ENCODE measurements around a stretch of chr1.

GRCh38 chr1:192609130-192609585 is 26.8 kb upstream of the RGS13 start:
- PRO-cap, result bidirectional peak, plus-strand start at chr1:192609353, minus-strand start at chr1:192609306

DNA sequence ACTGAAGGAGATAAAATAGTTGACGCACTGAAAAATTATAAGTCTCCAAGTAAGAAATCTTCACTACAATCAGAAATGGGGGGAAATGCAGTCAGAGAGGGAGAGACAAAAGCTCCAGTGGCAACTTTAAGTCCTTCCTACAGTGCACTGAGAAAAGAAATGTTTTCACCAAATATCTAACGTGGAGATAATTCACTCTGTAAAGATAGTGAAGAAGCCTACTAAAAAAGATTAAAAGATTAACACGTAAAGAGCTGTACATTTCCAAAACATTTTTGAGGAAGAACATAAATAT is 7.1 kb upstream of the RGS2 start:
- PRO-cap, result no peak

DNA sequence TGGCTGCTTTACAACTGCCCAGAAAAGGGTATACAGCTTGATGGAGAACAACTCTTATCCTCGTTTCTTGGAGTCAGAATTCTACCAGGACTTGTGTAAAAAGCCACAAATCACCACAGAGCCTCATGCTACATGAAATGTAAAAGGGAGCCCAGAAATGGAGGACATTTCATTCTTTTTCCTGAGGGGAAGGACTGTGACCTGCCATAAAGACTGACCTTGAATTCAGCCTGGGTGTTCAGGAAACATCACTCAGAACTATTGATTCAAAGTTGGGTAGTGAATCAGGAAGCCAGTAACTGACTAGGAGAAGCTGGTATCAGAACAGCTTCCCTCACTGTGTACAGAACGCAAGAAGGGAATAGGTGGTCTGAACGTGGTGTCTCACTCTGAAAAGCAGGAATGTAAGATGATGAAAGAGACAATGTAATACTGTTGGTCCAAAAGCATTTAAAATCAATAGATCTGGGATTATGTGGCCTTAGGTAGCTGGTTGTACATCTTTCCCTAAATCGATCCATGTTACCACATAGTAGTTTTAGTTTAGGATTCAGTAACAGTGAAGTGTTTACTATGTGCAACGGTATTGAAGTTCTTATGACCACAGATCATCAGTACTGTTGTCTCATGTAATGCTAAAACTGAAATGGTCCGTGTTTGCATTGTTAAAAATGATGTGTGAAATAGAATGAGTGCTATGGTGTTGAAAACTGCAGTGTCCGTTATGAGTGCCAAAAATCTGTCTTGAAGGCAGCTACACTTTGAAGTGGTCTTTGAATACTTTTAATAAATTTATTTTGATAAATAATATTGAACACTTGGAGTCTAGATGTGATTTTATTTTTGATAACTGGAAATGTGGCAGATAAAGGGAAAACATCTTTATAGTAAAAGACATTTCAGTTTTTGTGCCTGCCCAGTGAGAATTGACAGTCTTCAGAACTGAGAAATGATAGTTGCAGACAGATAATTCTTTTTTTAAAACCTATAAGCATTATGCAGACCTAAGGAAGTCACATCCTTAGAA is 2.9 kb downstream of the RGS2 start:
- PRO-cap, result no peak

DNA sequence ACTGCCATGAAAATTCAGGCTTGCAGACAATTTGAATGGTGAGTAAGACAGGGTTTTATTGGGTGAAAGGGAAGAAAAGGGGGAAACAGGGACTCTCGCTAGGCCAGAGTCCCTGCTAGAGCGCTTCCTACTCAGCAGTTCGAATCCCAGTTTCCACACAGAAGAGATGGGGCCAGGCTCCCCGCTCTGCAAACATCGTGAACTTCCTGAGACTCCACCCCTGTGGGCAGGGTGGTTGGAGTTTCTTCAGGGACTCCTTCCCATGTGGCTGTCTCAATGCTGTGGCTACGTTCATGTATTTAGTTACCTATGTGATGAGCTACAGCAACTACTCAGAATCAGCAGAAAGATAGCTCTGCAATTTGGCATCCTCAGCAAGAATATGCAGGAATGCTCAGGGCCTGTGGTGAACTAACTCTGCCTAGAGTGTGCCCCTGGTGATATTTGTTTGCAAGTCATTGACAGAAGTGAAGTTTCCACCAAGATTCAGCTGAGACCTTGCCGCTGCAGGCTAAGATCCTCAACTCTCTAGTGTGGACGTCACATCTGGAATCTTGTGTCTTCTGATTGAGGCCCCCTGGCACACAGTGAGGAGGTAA is 8.0 kb upstream of the GLRX2 start:
- PRO-cap, result no peak

GRCh38 chr1:193216865-193217415 is 30.5 kb upstream of the B3GALT2 start:
- PRO-cap, result no peak

DNA sequence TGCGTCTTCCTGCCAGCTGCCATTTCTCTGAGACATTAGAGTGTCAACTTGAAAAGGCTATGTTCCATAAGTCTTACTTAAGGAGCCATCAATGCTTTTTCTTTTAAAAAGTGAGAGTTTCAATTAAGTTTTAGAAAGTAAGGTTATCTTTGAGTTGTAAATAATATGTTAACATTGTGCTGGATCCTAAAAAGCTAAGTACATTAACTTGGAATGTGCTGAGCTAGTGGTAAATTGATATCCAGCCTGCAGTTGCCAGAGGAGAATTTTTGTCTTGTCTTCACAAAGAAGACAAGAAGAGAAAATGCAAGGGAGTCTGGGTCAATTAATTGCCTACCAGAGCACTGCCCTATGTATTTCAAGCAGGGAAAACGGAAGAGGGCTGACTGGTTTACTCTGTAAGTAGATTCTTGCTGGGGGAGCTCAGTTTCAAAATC is 161.9 kb upstream of the B3GALT2 start:
- PRO-cap, result no peak

DNA sequence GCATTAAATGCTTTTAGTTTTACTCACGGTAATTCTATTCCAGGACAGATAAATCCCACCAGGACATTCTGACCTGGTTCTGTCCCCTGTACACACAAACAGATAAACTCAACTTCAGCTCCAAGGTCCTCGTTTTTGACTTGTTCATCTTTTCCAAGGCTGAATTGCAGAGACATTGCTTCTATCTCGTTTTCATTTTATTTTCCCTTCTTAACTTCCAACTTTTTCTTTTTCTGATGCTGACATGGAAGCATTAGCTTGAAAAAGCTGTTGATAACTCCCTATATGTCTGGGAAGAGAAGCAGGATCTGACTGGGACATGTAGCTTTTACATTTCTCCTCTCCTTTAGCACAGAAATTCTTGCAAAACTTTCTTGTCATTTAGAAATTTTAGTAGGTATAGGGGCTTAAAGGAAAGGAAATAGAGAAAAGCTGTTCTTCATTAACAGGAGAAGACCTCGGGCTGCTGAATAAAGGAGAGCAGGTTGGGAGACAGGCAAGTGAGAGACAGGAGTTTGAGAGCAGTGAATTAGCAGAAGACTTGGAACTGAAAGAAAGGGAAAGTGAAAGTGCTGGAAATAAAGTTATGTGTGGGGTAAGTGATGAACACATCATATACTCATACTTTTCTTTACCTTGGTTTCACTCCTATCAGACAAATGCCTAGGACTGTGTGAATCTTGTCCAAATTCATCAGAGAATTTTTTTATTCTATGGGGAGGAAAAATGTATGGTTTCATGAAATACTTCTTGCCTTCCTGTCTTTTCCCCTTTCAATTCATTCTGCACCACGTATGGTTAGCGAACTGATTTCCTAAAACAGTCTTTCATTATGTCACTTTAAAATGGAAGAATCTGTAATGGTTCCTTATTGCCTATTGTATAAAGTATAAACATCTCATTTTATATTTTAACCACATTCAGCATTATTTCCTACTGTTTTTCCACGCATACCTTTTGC is 231.9 kb upstream of the B3GALT2 start:
- PRO-cap, result bidirectional peak, plus-strand start at position 560 of the sequence, minus-strand start at position 509 of the sequence; bidirectional peak, plus-strand start at position 781 of the sequence, minus-strand start at position 800 of the sequence

DNA sequence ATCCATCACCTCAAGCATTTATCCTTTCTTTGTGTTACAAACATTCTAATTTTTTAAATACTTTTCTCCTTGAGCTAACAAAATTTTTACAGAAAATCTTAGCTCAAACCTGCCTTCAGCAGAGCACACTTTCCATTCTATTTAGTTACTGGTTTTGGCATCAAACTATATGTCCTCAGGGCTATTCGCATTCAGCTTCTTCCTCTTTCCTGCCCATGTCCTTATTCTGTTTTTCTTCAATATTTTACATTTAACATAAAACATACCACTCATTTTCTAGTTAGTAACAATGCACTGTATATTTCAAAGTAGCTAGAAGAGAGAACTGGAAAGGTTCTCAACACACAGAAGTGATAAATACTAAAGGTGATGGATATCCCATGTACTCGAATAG is 1636.6 kb upstream of the B3GALT2 start:
- PRO-cap, result unidirectional peak, minus-strand start at position 143 of the sequence

DNA sequence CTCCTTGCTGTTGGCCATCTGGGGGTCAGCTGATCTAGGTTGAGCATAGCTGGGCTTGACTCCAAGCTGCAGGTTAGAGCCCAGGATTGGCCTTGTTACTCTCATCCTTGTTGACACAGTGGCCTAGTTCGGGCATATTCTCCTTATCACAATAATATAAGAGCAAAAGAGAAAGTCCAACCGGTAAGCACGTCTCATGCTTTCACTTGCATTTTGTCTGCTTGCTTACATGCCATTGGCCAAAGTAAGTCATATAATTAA is 456.1 kb downstream of the KCNT2 start:
- PRO-cap, result no peak

GRCh38 chr1:196743265-196743786 is 31.3 kb upstream of the CFHR3 start:
- PRO-cap, result no peak

DNA sequence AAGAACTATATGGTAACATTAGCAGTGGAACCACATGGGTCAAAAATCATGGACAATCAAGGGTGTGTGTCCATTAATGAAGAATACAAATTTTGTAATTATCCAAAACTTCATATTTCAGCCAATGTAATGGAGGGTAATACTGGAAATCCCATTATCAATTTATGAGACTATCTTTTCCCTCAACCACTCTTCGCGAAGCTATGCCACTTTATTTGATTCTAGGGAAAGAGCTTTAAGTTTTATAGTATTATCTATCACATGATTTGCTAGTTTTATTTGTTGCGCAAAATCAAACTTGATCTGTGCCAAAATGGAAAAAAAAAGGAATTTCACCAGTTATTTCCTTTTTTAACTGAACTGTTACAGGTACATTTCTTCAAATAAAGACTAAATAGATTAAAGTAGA is 1.1 kb downstream of the CFHR3 start:
- PRO-cap, result no peak

DNA sequence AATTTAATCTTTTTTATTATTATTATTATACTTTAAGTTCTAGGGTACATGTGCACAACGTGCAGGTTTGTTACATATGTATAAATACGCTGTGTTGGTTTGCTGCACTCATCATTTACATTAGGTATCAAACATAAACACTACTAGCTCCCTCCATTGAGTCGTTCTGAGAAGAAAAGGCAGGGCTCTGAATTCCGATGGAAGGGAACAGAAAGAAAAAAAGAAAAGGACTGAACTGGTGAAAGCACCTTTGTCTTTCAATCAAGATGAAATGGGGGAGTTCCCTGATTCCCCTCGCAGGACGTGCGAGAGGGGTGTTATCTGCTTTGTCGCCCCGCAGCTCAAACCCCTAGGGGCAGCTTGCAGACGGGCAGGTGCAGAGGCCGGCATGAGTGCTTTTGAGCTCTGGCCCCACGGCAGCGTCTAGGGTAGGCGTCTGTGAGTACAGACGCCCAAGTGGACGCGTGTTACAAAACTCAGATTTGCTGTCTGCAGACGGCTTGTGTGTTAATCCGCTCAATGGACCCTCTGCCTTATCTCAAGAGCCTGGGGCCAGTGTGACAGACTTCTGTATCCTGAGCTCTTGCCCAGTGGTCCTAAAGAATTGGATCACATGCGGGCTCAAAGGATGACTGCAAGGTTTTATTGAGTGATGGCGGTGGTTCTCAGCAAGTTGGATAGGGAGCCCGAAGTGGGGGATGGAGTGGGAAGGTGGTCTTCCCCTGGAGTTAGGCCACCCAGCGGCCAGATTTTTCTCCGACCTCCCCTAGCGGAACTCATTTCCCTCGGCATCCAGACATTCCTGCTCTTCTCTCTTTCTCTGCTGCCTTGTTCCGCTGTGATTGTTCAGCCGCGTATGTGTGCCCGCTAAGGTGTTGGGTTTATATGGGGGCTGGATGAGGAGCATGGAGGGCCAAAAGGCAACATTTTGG is 9.3 kb downstream of the CFHR4 start:
- PRO-cap, result no peak

DNA sequence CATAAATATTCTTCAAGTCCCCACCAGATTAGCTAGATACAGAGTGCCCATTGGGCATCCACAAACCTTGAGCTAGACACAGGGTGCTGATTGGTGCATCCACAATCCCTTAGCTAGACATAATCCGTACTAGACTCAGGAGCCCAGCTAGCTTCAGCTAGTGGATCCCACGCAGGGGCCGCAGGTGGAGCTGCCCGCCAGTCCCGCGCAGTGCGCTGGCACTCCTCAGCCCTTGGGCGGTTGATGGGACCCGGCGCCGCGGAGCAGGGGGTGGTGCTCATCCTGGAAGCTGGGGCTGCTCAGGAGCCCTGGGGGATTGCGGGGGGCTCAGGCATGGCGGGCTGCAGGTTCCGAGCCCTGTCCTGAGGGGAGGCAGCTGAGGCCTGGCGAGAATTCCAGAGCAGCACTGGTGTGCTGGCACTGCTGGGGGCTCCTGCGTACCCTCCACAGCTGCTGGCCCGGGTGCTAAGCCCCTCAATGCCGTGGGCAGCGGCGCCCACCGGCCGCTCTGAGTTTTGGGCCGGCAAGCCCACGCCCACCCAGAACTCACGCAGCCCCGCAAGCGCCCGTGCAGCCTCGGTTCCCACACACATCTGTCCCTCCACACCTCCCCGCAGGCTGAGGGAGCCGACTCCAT is 87.2 kb downstream of the CRB1 start:
- PRO-cap, result no peak

DNA sequence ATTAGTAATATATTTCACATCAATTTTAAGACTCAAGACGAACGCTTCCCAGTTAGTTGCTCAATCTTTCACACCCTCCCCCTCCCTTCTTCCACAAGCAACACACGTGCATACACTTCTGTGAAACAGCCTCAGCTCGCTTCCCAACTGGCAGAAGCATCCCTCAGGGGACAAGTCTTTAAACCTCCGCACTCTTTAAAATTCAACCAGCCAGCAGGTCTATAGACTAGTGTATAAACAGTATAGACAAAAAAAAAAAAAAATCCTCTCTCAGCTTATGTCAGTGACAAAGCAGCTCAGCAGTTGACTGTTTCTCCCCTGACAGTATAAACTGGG is 99.5 kb downstream of the DENND1B start:
- PRO-cap, result no peak

GRCh38 chr1:197737032-197737644 is 38.1 kb downstream of the DENND1B start:
- PRO-cap, result no peak

DNA sequence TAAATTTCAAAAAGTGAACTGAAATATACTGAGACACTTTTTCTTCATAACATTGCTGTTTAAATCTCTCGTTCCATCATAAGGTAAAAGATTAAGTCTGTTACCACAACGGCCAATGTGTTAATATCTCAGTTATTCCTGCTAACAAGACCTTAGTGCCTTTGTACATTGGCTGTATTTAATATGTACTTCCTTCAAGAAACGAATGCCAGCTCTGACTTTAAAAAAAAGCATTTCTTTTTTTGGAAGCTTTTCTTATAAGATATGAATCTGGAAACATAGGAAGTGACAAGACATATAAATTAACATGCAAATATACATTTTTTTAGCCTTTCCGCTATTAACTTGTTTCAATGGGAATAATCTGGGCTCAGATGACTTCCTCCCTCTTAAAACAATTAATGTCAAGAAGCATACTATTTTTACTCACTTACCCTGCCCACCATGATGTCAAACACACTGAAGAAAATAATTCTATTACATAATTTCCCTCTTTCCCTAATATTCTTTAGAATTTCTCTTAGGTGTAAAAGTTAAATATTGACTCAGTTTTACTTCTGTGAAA is 1.5 kb downstream of the DENND1B start:
- PRO-cap, result no peak

GRCh38 chr1:197917497-197918693 is 723 bp downstream of the LHX9 start:
- PRO-cap, result no peak

DNA sequence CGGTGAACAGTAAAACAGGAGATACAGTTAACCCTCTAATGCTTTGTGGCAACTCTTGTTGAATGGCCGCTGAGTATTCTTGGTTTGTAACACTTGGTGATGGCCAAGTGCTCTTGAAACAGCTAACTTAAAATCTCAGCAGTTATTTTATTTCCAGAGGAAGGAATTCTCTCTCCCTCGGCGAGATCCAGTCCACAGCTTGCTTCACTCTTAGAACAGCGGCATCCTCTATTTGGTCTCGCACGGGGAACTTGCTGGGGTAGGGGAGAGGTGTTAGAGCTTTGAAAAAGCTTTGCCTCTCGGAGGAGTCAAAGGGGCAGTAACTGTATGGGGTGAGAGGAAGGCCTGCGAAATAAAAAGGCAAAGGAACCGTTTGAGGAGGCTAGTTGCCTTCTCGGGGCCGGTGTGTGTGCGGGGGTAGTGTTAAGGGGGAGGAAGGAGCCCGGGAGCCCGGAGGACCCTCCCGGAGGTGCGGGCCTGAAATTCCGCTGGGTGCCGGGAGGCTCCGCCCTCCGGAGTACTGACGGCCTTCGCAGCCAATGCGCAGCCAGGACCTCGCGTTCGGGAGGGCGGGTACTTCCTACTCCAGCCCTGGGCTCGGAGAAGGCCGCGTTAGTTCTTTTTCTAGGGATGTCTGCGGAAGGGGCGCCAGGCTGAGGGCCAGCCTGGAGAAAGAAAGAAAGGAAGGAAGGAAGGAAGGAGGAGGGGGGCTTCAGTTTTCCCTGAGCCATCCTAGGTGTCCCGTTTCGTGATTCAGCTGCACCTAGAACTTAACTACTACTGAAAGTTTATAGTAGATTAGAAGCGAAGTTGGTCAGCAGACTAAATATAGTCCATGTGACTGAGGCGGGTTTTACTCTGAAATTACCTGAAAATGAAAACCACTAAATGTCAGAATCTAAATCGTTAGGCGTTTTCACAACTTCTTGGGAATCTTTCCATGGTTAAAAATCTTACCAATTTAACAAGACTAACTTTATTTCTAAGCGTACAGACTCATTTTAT is 2.1 kb downstream of the NEK7 start:
- PRO-cap, result bidirectional peak, plus-strand start at position 620 of the sequence, minus-strand start at position 490 of the sequence

GRCh38 chr1:198174047-198174847 is 17.4 kb downstream of the NEK7 start:
- PRO-cap, result no peak

GRCh38 chr1:198175770-198176426 is 19.1 kb downstream of the NEK7 start:
- PRO-cap, result no peak